Psoas muscle (tissue), 2 donors: ENCODE data around the gene FZD2.

DNA sequence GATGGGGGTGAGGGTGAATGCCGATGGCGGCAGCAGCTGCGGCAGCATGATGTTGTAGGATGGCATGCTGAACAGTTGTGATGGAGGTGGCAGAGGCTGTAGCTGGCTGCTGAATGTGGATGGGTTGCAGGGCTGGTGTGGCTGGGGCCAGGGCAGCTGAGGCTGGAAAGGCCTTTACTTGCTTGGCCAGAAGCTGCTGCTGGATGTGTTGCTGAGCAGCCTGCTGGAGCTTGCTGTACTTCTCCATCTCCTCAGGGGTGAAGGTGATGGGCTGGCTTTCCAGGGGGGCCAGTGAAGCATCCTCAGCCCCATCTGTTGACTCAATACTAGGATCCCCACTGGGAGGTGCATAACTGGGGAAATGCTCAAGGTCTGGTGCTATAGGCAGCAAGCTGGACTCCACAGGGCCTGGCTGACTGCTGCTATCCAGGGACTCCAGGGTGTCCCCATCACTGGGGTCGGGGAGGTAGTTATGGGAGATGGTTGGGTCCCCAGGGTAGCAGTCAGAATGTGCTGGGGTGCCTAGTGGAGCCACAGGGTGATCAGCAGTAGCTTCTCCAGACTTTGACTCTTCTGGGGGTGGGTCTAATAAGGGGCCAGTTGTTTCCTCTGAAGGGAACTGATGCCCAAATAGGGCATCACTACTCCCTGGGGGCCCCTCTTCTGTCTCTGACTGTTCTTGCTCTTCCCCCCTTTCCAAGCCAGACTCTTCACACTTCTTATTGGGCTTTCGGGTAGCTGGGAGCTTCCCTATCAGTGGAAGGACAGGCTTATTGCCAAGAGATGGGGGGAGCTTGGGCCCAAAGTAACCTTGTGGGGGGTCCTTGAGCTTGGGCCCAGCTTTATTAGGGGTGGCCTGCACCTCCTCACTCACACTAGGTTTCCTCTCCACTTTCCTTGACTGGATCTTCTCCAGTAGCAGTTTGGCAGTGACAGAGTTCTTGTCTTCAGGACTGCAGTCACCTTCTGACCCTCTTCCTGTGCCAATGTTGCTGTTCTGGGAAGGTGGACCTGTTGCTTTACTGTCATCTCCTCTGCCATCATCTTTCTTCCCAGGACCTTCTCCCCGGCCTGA is 8.8 kb upstream of the ITGA2B start:
- PRO-cap, 2 experiments: no peak in any of the 2 experiments

- PRO-cap, 2 experiments: no peak in any of the 2 experiments
Measured at GRCh38 chr17:44552231-44552634, 5.1 kb upstream of the FZD2 start.

GRCh38 chr17:44556966-44557659 is at the start of gene FZD2:
FZD2 (plus strand) TSS chr17:44557484.
- PRO-cap, 2 experiments: no peak in any of the 2 experiments

DNA sequence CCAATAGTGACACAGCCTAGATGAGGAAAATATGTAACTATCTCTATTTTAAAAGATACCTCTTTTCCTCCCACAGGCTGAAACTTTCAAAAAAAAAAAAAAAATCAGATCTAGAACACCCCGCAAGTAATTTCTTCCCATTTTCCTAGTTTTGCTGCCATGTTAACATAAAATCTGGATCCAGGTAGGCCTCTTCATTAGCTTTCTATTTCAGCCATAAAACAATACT is 11.5 kb downstream of the CCDC43 start:
- PRO-cap, 2 experiments: no peak in any of the 2 experiments

DNA sequence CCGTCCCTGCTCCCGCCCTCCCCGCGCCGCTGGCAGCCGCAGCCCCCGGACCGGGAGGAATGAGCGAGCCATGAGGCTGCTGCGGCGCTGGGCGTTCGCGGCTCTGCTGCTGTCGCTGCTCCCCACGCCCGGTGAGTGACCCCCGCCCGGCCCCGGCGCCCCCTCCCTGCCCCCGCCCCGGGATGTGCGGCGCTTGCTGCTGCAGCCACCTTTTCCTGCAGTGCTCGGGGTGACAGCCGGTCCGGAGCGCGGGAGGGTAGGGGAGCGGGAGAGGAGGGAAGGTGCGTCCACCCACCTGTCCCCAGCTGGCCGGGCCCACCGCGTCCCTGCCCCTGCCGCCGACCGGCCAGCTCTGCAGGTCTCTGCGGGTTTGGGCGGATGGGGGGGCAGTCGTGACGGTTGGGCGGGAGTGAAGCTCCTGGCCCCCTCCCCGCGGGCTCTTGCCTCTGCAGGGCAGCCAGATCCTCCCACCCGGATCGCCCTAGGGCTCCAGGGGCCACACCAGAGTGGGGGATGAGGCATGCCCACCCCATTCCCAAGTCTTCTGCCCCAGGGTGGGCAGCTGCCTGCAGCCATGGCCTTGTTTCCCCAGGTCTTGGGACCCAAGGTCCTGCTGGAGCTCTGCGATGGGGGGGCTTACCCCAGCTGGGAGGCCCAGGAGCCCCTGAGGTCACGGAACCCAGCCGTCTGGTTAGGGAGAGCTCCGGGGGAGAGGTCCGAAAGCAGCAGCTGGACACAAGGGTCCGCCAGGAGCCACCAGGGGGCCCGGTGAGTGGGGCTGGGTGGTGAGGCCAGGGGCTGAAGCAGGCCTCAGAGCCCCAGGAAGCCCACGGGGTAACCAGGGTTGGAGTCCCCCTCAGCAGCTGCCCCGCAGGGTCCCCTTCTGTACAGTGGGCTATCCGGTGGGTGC is 597 bp downstream of the ADAM11 start:
- PRO-cap, 2 experiments: no peak in any of the 2 experiments

DNA sequence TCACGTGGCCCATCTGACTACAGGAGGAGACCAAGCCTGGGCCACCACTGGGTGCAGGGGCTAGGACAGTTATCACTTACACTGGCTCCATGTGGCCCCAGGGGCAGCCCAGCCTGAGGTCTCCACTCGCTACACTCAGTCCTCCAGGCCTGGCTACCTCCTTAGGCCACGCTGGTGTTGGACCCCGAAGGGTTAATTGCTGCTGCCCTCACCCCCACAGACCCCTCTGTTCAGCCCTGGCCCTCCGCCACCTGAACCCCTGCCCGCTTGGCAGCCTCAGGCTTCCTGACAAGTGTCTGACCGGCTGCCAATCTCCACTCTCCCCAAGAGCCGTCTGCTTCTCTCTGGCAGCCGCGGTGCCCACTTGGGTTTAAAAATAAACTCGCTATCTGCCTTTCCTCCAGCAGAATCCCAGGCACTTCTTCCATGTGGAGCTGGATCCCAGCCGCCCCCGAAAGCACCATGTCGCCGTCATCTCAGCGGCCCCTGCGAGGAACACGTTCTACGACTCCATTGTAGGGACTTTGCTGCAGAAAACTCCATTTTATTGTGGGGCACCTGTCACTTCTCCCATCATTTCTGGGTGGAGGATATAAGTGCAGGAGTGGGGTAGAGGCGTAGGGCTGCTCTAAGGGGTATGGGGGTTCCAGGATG is 27.9 kb downstream of the ADAM11 start:
- PRO-cap, 2 experiments: no peak in any of the 2 experiments

GRCh38 chr17:44797646-44798287 is 32.3 kb downstream of the GJC1 start:
- PRO-cap, 2 experiments: no peak in any of the 2 experiments

- PRO-cap, 2 experiments: no peak in any of the 2 experiments
Measured at GRCh38 chr17:44798417-44798816, 31.7 kb downstream of the GJC1 start.

GRCh38 chr17:44865017-44865797 is 17.5 kb downstream of the HIGD1B start:
- PRO-cap, 2 experiments: no peak in any of the 2 experiments

- PRO-cap, 2 experiments: no peak in any of the 2 experiments
Measured at GRCh38 chr17:44932568-44933518, 14.7 kb downstream of the KIF18B start.

DNA sequence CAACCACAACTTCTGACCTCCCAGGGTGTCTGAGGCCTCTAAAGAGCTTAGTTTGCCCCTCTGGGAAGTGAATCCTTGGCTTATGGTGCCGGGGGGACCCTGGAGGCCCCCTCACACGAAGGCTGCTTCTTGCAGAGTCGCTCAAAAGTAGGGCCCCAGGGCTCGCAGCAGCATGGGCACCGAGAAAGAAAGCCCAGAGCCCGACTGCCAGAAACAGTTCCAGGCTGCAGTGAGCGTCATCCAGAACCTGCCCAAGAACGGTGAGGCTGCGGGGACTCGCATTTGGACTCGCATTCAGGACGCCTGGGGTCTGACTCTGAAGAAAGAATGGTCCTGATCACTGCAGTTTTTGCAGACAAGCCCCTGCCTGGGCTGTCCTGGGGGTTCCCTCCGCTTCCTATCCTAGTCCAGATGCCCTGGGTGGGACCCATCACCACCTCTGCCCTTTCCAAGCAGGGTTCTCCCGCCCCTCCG is 523 bp downstream of the ACBD4 start:
- PRO-cap, 2 experiments: no peak in any of the 2 experiments

DNA sequence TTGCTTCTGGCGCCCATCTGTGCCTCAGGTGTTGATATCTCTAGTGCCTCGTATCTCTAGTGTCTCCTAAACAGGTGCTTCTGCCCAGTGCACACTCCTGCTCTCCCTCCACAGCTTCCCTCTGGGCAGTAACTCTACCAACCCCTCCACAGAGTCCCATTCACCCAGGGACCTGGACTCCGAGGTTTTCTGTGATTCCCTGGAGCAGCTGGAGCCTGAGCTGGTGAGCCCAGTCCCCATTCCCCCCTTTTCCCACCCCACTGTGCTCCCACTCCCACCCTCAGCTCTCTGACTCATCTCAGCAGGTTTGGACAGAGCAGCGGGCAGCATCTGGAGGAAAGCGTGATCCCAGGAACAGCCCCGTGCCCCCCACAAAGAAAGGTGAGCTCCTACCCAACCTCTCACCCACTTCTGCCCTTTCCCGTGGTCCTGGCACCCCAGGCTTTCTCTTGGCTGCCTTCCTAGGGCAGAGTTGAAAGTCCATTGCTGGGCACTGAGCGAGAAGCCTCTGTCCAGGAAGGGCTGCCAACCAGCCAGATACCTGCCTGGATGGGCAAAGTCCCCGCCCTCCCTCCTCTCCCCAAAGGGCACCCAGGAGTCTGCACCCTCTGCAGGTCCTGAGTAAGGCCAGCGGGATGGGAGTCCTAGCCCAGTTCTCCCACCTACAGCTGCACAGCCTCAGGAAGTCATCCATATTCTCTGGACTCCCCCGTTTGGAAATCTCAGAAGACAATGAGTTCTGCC is 2.3 kb downstream of the ACBD4 start:
- PRO-cap, 2 experiments: no peak in any of the 2 experiments

GRCh38 chr17:45236846-45237868 is 15.5 kb downstream of the FMNL1 start:
- PRO-cap, 2 experiments: no peak in any of the 2 experiments

GRCh38 chr17:45260132-45260741 is 1.7 kb downstream of the SPATA32 start:
- PRO-cap, 2 experiments: no peak in any of the 2 experiments

DNA sequence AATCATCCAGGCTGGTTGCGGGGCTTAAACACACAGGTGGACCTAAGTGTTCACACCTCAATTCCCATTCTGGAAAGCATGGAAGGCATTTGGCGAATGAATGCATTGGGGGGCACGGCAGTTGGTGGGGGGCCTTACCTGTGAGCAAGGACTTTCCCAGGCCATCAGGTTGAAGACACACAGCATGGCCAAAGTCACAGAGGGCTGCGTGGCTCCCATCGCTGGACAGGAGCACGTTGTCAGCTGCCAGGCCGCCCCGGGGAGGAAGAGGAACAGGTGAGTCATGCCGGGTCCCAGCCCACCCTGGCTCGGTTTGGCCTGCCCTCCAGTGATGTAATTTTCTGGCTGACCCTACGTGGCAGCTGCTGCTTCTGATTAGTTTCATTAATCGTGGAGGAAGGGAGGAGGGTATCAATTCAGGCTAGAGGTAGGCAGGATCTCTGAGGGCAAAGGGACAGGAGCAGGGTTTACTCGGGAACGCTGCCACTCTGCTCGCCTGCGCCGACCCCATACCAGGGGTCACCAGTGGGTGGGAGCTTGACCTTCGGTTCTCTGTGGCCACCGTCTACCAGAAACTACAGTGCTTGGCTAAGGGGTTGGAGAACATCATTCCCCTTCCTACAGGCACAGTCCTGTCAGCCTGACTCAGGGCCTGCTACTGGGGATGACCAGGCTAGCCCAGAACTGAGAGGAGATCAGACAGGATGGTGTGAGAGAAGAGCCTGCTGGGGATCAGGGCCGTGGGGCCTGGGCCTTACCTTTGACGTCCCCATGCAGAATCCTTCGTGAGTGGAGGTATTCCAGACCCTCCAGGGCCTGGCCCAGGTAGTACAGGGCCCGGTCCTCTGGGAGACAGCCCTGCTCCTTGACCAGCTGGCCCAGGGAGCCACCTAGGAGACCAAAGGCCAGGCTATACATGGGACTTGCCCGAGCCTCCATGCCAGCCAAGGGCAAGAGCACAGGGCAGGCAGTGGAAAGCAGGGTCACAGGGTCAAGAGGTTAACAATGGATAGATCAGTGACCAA is 11.8 kb upstream of the SPATA32 start:
- PRO-cap, 2 experiments: no peak in any of the 2 experiments

- PRO-cap, 2 experiments: peak in 2 of 2 experiments; most common plus-strand start chr17:45283420 (in 1); most common minus-strand start chr17:45283236 (in 1)
Measured at GRCh38 chr17:45282915-45283495, 21.1 kb upstream of the SPATA32 start.

DNA sequence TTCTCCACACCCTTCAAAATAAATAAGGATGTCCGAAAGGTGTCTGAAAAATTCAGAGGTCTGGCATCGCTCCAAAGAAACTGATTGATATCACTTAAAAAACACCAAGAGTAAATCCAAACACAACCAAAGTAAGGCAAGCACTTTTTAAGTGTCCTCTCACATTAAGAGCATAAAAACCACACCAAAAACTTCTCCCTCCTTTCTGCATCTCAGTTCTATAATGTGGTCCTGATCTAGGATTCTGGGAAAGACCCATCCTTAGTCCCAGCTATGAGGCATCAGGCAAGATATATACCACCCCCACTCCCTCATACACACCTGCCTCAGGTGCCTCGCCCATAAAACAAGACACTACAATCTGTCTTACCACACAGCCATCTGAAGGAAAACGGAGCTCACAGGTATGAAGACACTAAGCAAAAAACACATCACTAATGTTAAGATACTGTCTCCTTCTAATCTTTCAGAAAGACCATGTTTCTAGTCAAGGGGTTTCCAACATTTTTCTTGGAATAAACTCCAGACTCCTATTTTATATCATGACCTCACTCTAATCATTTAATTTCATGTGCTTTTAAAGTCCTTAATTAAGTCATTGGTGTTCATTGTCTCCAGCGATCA is 1.3 kb downstream of the MAP3K14 start:
- PRO-cap, 2 experiments: no peak in any of the 2 experiments

DNA sequence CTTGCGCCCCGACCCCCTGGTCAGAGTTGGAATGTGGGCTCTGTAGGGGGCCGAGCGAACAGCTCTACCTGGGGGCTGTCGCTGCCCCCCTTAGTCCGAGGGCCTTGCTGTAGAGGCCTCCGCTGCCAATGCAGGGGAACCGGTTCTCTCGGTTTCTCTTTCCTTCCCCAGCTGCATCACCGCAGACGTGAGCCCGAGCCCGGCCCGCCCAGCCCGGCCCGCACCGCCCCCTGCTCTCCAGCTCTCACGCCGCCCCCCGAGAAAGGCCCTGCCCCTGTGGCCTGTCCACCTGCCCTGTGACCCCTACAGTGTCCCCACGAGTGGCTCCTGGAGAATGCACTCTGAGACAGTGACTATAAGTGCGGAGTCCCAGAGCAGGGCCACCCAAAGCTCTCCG is 1.9 kb downstream of the ARHGAP27 start:
- PRO-cap, 2 experiments: no peak in any of the 2 experiments

DNA sequence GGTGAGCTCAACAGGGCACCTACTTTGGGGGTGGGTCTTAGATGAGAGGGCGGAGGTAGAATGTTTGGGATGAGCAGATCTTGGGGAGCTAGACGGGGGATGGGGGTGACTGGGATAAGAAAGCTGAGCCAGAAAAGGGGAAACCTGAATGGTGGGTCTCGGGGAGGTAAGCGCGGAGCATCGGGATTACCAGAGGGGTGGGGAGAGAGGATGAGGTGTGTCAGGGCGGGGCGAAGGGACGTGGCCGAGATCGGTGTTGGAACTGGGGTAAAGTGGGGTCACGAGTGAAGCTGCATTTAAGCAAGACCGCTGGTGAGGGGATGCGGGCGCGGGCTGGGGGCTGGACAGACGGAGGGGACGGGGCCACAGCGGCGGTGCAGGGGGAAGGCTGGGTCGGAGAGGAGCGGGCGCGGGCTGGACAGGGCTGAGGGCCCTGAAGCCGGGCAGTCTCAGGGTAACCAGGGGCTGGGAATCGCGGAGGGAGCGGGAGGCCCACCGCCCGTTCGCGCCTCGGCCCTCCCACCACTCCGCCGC is 365 bp downstream of the PLEKHM1 start:
- PRO-cap, 2 experiments: no peak in any of the 2 experiments

DNA sequence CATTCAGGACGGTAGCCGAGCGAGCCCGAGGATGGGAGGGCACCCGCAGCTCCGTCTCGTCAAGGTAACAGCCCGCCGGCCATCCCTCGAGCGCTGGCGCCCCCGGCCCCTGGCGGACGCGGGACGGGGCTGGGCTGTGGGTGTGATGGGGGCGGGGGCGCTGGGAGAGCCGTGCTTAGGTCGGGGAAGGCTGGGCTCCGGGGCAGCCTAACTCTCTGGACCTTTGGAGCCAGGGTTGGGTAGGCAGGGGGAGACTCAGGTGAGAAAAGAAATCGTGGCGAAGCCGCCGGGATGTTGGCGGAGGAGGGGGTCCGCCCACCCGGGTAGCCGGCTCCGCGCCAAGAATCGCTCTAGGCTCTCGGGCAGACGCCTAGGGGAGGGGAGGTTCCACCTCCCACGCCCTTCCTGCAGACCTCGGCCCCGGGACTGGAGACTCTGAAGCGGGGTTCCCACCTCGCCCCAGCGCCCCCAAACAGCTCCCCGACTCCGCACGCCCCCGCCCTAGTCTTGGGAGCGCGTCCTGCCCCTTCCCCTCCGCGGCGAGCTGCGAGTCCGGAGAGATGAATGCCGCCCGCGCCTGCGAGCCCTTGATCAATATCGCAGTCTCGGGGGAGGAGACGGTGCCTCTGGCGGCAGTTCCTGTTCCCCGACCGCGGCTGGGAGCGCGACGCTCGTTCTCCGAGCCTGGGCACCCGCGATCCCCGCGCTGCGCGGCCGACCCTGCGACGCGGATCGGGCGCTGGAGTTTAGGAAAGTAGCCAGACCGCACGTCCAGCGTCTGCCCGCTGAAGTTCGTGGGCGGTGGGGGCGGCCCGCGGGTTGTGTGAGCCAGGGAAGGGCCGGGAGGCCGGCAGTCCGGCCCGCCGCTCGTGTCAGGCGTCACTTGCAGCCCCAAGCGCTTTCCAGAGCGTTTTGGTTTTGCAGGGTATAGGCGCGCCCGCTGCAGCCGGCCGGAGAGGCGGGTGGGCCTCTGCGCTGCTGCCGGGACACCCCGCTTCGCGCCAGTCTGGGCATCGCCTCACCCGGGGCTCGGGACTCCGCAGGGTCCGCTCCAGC is 722 bp downstream of the CRHR1 start:
- PRO-cap, 2 experiments: no peak in any of the 2 experiments